Colonic mucosa (tissue), 1 donor: ENCODE measurements around a stretch of chr16.

GRCh38 chr16:58026511-58026819, 911 bp downstream of the MMP15 start:
- PRO-cap = no peak

DNA sequence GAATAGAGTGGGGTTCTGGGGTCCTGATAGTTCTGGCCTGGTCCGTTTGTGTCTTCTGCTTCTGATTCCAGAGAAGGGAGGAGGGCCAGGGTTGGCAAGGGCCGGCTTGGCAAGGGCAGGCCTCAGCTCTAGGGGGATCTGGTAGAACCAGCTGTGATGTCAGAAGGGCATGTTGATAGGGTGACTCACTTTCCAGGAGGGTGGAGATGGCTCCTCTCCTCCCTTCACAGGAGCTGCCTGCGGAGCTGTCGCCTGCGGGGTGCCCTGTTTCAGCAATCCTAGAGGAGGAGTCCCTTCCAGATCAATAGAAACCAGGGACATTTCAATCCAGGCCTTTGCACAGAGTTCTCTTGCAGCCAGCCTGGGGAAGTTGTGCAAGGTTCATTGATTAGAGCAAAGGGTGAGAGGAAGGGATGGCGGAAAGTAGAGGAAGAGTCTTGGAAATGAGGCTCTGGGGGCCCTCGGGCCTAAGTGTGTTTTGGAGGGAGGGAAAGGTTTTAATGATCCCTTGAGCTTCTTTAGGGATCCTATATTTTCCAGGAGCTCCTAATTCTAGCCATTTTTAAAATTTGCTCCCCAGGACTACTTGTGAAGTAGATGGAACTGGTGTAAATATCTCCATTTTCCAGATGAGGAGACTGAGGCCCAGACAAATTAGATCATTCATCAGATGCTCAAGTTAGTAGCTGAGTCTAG, 24.7 kb upstream of the CSNK2A2 start:
- PRO-cap = no peak

- PRO-cap = no peak
These were observed 17.1 kb downstream of the GINS3 start for GRCh38 chr16:58409325-58409844.

- PRO-cap = no peak
These were observed 36.8 kb upstream of the NDRG4 start for GRCh38 chr16:58462707-58463913.

DNA sequence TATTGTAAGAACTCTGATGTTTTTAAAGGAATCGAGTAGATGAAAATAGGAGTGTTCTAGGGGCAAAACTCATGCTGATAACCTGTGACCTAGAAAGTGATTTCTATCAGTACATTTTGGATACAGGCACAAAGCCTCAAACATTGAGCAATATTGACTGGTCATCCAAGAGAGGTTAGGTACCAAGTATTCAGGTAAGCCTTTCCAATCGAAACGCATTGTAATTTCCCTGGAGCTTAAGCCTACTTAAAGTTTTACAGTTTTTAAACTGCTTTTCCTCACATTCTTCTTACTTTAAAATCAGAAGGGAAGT, 3.4 kb downstream of the GOT2 start:
- PRO-cap = no peak

- PRO-cap = no peak
These were observed 1.4 kb downstream of the GOT2 start for GRCh38 chr16:58732701-58733215.

GRCh38 chr16:59205324-59205915, 471.3 kb upstream of the GOT2 start:
- PRO-cap = no peak

GRCh38 chr16:59210776-59211439, 476.8 kb upstream of the GOT2 start:
- PRO-cap = no peak

GRCh38 chr16:59573858-59574156, 839.7 kb upstream of the GOT2 start:
- PRO-cap = no peak

- PRO-cap = no peak
These were observed 1513.6 kb downstream of the CDH8 start for GRCh38 chr16:60522666-60523021.

- PRO-cap = unidirectional peak, minus-strand start at chr16:61445716
These were observed 590.7 kb downstream of the CDH8 start for GRCh38 chr16:61445614-61445940.

GRCh38 chr16:63664800-63665096, 1457.1 kb downstream of the CDH11 start:
- PRO-cap = no peak

DNA sequence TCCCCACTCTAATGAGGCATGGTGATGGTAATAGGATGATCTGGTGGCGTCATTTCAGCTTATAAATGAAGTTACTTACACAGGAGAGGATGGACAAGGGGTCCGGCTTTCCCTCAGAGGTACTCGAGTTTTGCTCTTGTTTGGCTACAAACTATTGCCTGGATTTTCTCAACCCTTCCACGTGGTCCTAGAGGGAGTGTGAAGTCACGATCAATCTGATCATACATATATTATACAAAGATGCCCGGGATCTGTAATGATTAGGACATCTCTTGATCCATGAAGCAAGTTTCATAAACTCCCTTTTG, 2.2 kb upstream of the CDH11 start:
- PRO-cap = bidirectional peak, plus-strand start at position 74 of the sequence, minus-strand start outside the sequence

GRCh38 chr16:65187951-65188265, 66.0 kb upstream of the CDH11 start:
- PRO-cap = no peak

DNA sequence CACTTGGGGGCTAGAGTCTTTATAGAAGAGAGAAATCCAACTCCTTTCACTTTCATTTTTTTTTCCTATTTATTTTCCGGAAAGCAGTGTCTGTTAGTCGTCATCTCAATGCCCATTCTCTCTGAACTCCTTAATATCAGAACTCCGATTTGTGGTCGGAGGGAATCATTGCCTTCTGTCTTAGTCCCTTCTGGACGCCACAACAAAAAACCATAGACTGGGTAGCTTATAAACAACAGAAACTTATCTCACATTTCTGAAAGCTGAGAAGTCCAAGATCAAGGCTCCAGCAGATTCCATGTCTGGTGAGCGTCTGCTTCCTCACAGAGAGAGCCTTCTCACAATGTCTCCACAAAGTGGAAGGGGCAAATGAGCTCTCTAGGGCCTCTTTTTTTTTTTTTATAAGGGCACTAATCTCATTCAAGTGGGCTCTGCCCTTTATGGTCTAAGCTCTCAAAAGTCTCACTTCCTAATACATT, 296.6 kb upstream of the CDH11 start:
- PRO-cap = no peak

- PRO-cap = no peak
These were observed 512.6 kb upstream of the CDH11 start for GRCh38 chr16:65634585-65634784.

DNA sequence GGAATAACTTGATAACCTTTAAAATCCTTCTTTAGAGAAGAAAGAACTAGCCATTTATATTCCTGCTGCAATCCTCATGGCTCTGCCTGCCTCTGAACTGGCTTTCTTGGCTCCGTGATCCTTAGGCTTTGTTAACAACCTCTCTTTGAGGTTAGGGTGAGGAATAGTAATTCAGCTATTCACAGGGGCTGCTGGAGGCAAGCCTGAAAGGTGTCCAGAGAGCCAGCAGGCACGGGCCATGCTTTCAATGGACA, 530.2 kb upstream of the CDH11 start:
- PRO-cap = no peak

- PRO-cap = no peak
These were observed 567.9 kb upstream of the CDH11 start for GRCh38 chr16:65689837-65690177.

DNA sequence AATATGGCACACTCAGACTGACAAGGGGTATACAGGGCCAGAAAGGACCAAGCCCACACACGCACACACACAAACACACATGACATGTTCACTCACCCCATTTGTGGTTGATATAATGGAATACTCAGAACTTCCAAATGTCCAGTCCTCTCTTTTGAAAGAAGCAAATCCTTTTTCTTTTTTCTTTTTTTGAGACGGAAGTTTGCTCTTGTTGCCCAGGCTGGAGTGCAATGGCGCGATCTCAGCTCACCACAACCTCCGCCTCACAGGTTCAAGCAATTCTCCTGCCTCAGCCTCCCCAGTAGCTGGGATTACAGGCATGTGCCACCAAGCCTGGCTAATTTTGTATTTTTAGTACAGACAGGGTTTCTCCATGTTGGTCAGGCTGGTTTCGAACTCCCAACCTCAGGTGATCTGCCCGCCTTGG, 600.0 kb upstream of the CDH5 start:
- PRO-cap = no peak

GRCh38 chr16:66377354-66377888, 10.9 kb downstream of the CDH5 start:
- PRO-cap = no peak